Glomerular endothelial cell (primary cell): ENCODE measurements around the genes ENOX1 and TSC22D1.

GRCh38 chr13:43786410-43787732 lies at the start of gene ENOX1:
TSS of gene ENOX1 (minus strand) at chr13:43786972.
- RAMPAGE, long total RNA: no peak

GRCh38 chr13:44104969-44105473 lies 56.0 kb downstream of the SMIM2 start:
- RAMPAGE, long total RNA: no peak

- RAMPAGE, long total RNA: no peak
Measured at GRCh38 chr13:44236350-44236857, 75.3 kb upstream of the SMIM2 start.

DNA sequence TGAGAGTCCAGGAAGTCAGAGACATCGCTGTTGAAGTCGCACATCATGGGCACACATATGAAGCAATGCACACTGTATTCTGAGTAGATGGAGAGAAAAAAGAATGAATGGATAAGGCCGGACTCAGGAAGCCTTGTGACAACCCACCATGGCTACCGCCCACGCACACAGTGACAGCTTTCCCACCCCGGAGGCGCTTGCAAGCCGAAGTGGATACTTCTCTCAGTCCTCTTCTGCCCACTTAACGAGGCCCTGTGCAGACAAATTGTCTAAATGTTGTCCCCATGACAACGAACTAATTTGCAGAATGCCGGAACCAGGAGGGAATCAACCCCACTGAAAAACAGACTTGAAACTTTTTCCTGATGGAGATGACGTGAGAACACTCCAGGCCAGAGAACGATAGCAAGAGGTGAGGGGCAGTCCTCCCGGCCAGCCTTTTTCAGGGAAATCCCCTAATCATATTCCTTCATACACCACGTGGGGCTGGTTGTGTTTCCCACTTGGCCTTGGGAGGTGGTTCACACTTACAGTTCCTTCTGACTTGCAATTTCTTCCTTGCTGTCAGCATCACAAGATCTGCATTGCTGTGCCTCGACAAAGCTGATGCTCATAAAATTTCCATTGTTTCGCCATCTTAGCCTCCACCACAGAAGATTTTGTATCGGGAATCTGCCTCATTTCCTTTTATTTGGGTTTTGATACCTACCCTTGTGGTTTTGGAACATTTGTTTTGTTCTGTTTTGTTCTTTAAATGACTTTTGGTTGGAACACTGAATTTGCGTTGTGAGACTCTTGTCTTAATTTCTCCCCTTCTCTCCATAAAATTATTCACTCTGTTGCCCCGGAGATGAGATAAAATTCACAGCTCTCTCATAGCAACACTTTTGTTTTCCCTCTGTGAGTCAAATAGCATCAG lies 103.1 kb upstream of the SMIM2 start:
- RAMPAGE, long total RNA: no peak

DNA sequence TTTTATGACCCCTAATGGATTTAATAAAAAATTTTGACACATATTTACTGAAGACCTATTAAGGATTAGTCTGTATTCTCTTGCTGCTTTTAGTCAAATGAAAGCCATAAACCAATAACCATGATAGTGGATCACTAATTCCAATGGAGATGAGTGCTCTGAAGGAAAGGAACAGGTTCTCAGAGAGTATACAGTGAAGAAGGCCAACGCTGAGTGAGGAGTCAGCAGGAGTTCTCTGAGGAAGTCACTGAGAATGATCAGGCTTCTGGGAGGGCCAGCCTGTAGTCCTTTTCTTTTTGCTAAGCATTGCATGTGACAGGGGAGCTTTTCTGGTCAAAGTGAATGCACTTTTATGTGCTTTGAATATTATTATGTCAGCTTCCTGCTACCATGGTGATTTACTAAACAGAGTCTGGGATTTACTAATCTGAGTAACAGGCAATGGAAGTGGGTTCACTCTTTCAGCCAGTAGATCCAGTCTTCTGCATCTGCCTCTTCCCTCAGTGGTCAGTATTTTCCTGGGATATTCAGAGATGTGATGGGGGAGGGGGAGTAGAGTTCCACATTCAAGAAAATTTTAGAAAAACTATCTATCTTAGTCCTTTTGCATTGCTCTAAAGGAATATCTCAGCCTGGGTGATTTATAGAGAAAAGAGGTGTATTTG lies 81.1 kb upstream of the SERP2 start:
- RAMPAGE, long total RNA: no peak

- RAMPAGE, long total RNA: no peak
Measured at GRCh38 chr13:44332328-44332958, 41.2 kb upstream of the SERP2 start.

DNA sequence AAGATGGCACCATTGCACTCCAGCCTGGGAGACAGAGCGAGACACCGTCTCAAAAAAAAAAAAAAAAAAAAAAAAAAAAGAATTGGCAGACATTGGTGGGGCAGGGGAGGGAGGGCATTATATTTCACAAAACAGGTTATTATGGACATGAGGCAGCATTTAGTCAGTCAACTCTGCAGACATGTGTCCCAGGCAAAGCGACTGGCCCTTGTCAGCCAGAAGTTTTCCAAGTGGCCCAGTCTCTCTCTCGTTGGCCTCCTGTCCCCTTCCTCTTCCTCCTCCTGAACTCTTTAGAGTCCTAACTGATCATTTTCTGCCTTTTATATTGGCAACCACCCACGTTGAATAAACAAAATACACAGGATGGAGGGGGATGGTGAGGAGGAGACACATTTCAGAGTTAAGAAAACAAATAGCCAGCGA lies 11.5 kb upstream of the SERP2 start:
- RAMPAGE, long total RNA: no peak

DNA sequence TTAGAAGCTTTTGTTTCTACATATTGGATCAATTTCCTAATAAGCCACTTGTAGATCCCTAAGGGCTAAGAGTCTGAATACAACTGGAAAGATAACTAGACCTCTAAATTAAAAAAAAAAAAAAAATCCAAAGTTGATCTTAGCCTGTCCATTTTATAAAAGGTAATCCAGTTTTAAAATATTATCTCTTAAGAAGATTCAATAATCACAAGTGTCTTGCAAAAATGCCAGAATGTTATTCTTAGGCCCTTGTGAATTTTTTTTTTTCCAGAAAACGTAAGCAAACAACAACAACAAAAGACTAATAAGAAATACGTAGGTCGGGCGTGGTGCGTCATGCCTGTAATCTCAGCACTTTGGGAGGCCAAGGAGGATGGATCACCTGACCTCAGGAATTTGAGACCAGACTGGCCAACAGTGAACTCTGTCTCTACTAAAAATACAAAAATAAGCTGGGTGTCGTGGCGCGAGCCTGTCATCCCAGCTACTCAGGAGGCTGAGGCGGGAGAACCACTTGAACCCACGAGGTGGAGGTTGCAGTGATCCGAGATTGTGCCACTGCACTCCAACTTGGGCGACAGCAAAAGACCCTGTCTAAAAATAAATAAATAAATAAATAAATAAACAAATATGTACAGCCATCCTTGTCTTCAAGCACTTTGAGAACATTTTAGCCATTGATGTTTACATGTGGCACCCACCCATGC lies 21.0 kb downstream of the TSC22D1 start:
- RAMPAGE, long total RNA: no peak

DNA sequence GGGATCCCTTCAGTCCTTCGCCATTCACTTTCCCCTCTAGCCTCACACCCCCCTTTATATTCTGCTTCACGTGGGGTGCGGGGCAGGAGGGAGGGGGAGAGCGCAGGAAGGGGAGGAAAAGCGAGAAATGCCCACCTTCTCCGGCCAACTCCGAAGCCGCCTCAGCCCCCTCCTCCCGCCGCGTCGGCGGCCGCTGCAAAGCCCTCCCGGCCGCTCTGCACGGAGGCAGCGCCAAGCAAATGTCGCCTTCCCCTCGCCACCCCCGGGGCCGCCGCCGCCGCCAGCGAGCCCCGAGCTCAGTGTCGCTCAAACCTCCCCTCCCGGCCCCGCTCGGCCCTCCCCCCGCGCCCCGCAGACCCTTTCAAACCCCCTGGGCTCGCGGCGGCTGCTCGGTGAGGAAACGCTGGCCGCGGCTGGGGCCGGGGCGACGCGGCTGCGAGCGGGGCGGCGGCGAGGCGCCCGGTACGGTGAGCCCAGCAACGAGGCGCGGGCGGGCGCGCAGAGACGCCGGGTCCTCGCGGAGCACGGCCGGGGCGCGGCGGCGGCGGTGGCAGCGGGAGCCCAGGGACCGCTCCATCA lies at the start of gene TSC22D1:
TSS of gene TSC22D1 (minus strand) at position 31 of the 579 bp plus-strand sequence.
- RAMPAGE, long total RNA: no peak

- RAMPAGE, long total RNA: no peak
Measured at GRCh38 chr13:45042366-45043059, 53.2 kb downstream of the GPALPP1 start.

- RAMPAGE, long total RNA: no peak
Measured at GRCh38 chr13:45334769-45335714, 5.9 kb downstream of the TPT1 start.

GRCh38 chr13:45336758-45337470 lies 4.1 kb downstream of the TPT1 start:
- RAMPAGE, long total RNA: no peak

- RAMPAGE, long total RNA: no peak
Measured at GRCh38 chr13:45441384-45442090, 23.2 kb upstream of the COG3 start.

DNA sequence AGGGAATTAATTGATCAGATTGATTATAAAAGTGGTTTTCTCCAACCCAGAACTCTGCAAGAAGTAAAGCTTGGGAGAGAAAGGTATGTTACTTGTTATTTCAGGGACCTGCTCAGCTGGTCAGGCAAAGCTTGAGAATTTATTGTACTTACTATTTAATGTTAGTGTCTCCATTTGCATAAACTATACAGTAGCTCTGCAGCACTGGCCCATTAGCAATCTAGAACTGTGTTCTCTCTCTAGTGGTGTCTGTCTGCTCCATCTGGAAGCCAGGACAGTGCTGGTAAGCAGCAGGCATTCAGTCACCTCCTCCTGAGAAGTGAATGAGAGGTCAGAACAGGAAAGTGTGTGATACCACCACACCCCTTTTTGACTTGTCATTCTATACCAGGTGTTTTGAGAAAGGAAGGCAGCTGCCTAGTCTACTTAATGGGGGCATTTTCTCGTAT lies 3.8 kb downstream of the COG3 start:
- RAMPAGE, long total RNA: no peak

DNA sequence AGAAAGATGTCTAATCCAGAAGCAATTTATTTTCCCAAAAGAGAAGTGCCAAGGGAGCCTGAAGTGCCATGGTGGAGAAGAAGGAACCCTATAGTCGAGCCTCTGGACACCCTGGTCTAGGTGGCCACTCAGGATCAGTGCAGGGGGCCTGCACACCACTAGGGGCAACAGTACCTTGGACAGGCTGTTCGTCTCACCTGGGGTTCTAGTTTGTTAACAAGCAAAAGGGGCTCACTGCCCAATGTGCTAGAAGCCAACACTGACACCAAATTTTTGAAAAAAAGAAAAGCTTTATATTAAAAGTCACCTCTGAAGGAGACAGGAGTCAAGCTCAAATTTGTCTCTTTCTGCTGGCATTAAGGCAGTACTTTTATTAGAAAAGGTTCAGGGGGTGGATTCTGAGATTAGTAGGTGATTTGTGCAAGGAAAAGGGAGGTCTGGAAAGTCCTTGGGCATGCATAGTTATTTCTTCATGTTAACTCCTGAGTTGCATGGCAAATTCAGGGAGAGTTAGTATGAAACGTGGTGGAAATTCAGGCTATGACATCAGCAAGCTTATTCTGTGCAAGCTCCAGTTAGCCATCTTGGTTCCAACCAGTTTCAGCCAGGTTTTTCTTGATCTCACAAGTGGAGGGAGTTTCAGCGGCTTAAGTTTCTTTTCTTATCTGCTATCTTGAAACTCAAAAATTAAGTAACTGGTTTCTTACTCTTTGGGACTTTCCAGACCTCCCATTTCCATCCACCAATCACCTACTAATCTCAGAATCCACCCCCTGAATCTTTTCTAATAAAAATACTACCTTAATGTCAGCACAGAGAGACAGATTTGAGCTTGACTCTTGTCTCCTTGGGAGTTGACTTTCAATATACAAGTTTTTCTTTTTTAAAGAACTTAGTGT lies 843 bp upstream of the CBY2 start:
- RAMPAGE, long total RNA: no peak

- RAMPAGE, long total RNA: no peak
Measured at GRCh38 chr13:45703298-45703742, 1.2 kb downstream of the CBY2 start.

DNA sequence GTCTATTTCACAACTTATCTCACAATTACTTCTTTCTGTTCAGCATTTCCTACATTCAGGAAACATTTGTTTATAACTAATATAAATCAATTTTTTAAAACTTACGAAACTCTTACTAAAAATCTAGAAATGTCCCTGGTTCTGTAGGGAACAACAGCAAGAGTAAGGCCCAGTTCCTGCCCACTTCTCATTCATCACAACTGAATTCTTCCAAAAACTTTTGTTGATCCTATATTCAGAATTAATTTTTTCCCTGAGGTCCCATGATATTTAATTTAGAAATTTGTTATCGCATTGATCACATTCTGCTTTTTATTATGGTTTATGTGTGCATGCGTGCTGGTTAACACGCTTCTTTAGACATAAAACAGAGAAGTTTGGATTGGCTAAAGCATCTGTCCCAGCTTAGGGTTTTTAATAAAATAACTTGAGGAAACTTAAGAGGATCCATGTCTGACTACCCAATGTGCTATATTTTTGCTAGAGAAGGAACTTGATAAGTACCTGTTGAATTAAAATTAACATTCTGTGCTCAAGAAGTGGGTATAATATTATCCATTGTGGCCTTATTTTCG lies 18.8 kb upstream of the CPB2 start:
- RAMPAGE, long total RNA: no peak

DNA sequence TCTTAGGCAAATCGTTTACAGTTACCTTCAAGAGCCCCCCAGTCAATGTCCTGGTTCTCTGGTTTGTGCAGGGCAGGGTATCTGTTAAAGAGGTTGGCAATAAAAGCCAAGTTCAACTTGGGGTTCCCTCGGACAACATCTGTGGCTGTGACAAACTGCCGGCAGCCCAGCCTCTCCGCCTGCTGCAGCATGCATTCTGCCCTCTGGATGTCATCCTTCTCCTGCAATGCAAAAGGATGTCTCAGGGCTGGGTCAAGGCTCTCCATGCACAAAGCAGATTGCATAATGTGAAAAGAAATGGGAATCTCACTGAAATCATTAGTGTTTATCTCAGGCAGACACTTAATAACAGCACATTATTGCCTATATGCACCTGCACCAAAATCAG lies 35.1 kb downstream of the LCP1 start:
- RAMPAGE, long total RNA: no peak

- RAMPAGE, long total RNA: no peak
Measured at GRCh38 chr13:46152587-46153026, 29.4 kb downstream of the LCP1 start.

GRCh38 chr13:46373566-46373937 lies 13.5 kb downstream of the RUBCNL start:
- RAMPAGE, long total RNA: no peak